Foreskin keratinocyte (primary cell): ENCODE results near the gene SIL1.

GRCh38 chr5:139131935-139132559 is 66.1 kb downstream of the SIL1 start:
- RAMPAGE, total RNA, result no peak

DNA sequence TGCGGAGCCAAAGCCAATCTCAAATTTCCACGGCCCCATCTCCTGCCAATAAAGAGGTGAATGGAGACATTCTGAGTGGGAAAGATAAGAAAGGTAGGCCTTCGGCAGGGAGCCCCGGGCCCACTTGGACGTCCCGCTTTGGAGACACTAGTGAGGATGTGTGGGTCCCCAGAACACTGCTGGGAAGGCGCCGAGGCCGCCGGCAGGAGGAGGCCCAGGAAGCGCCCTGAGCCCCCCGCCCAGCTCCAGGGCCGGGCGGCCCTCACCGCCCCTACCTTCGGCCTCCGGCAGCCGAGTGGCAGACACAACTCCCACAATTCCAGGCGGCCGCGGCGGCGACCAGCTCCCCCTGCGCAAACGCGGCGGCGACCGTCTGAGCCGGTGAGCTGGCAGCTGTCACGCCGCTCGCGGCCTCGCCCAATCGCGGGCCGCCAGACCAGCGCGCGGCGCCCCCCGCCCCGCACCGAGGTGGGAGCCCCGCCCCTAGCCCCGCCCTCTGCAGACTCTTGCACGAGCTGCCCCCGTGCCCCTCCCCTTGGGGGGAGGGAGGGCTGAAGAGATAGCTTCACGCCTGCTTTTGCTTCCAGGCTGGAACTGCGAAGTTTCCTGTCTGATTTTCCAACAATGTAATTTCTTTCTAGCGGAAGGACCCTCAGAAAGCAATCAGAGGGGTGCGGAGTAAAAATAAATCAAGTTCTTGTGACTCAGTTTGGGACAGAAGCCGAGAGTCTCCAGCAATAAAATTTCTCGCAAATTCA is at the start of gene SIL1:
TSS of gene SIL1 (minus strand) at position 375 of the 758 bp plus-strand sequence.
- RAMPAGE, total RNA, result start-site peak on the minus strand centred at position 339 of the sequence, 83 bp wide, 253 and 453 reads in 2 replicates

DNA sequence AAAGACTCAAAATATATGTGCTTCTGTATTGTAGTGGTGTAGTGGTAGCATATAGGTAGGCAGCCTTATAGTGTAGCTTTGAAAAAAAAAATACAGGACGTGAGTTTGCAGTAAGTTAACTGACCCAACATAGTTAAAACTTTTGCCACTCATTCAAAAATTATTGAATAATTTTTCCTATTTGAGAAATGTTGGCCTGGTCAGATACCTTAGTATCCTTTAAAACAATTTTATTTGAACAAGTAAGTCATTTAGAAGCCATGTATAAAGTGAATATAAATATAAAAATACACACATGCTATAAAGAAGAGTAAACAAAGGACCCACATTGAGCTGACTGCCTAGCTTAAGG is 18.5 kb upstream of the PAIP2 start:
- RAMPAGE, total RNA, result no peak

DNA sequence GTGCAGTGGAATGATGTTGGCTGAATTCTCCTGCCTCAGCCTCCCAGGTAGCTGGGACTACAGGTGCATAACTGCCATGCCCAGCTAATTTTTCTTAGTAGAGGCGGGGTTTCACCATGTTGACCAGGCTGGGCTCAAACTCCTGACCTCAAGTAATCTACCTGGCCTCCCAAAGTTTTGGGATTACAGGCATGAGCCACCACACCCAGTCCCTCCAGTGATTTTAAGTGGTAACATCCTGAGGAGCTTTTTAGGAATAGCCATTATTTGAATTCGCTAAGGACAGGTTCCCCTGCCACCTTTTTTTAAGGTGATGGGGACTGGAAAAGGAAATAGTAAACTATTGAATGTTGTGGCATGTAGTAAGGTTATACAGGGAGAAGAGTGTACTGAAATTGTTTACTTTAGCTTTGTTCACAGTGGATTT is 9.7 kb upstream of the PAIP2 start:
- RAMPAGE, total RNA, result no peak

GRCh38 chr5:139357222-139357860 is 15.7 kb downstream of the PAIP2 start:
- RAMPAGE, total RNA, result no peak

- RAMPAGE, total RNA, result no peak
These were observed 813 bp downstream of the ECSCR start for GRCh38 chr5:139461692-139462168.

DNA sequence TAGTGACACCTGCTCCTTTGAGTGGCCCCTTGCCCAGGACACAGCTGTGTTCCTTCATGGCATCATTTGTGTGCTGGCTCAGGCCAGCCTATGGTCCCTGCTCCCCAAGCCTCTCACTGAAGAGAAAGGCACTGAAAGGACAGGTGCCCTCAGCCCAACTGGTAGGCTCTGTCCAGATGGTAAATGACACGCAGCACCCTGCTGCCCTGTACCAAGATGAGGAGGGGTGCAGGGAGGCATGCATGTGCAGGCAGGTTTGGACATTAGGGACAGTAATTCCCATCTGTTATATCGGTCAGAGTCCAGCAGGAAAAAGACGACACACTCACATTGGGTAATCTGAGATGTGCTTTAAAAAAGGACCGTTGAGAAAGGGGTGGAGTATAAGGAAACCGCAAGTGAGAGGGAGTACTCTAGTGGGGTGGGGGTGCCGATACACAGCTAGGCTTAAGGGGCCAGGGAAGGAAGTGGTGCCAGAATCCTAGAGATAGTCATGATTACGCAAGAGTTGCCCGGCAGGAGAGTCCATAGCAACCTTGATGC is 4.5 kb downstream of the SMIM33 start:
- RAMPAGE, total RNA, result no peak

DNA sequence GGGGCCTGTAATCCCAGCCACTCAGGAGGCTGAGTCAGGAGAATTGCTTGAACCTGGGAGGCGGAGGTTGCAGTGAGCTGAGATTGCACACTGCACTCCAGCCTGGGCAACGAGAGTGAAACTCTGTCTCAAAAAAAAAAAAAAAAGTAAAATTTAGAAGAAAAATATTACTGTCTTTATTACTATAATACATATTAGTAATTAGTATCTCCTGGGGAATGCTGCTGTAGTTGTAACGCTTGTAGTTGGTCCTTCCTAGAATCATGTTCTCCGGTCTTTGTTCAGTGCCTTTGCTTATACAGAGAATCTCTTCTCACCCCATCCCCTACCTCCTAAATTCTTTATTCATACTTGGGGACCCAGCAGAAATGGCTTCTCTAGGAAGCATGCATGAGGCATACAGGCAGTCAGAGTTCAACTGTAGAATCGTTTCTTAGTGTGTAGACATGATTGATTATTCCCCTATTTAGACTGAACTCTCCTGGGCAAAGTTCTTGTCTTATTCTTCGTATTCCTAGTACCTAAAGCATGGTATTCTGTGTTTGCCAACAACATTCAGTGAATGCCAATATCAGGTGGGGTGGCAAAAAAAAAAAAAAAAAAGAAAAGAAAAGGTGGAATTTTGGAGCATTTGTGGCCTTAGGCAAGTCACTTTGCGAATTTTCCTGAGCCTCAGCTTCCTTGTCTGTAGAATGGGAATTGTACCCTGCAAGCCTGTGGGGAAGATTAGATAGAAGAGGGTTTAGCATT is 13.2 kb downstream of the UBE2D2 start:
- RAMPAGE, total RNA, result no peak

DNA sequence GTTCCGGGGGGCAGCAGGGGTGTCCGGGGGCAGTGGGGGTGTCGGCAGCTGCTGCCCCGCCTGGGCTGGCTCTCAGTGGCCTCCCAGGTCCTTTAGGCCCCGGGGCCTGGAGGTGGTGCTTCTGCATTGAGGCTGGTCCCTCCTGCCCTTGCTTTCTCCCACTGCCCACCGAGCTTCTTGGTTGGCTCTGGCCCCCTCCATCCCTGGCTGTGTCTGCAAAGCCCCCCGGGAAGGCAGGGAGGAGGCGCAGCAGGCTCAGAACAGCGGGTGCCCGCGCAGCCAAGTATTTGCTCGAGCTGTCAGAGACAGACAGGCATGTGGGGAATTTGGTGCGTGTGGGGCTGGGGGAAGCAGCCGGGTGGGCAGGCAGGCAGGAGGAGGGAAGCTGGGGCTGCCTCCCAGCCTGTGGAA is 11.5 kb downstream of the CXXC5 start:
- RAMPAGE, total RNA, result no peak

GRCh38 chr5:139666550-139667618 is 18.7 kb downstream of the CXXC5 start:
- RAMPAGE, total RNA, result no peak

DNA sequence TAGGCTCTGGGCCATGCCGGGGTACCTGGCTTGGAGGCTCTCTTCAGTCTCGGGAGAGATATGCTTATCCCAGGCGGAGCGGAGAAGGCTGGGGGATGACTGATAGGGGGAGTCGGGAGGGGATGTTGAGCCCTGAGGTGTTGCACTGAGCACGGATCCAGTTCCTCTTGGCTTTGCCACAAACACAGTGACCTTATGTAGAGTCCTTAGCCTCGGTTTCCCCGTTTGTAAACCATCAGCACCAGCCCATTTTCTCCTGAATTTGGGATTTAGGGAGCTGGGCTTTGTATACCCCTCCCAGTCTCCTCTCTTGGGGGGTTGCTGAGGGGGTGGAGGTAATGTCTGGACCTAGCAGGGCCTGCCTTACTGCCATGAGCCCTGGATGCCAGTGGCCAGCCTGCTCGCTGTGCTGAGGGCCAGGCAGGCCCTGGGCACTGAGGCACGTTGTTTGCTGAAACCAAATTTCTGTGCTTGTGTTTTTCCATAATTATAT is 20.6 kb downstream of the CXXC5 start:
- RAMPAGE, total RNA, result no peak

DNA sequence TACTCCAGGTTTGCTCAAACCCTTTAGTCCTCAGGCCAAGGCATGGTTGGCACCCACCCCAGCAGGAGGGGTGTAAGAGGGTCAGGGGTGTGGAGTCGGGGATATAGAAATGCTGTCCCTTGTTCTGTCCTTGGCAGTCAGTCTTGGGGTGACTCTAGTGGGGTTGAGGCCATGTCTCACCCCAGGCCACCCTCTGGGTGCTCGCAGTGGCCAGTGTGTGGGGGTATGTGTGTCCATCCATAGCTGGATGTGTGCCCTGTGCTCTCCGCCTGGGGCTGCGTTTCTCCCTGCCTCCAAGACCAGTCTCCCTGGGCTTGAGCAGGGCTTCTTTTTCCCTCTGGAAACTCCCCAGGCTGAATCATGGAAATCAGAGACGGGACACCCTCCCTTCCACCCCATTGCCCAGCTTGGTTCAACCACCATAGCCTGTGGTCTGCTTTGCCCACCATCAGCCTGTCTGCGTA is 25.8 kb downstream of the CXXC5 start:
- RAMPAGE, total RNA, result no peak

DNA sequence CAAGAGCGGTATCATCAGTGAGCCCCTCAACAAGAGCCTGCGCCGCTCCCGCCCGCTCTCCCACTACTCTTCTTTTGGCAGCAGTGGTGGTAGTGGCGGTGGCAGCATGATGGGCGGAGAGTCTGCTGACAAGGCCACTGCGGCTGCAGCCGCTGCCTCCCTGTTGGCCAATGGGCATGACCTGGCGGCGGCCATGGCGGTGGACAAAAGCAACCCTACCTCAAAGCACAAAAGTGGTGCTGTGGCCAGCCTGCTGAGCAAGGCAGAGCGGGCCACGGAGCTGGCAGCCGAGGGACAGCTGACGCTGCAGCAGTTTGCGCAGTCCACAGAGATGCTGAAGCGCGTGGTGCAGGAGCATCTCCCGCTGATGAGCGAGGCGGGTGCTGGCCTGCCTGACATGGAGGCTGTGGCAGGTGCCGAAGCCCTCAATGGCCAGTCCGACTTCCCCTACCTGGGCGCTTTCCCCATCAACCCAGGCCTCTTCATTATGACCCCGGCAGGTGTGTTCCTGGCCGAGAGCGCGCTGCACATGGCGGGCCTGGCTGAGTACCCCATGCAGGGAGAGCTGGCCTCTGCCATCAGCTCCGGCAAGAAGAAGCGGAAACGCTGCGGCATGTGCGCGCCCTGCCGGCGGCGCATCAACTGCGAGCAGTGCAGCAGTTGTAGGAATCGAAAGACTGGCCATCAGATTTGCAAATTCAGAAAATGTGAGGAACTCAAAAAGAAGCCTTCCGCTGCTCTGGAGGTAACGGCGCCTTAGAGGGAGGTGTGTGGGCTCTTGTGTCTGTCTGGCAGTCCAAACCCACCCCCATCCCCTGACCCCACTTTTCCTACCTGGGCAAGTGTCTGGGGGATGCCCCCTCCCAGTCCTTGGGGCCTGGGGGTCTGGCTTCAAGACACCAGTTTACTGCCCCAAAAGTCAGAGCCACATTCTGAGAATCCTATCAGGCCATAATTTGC is 32.8 kb downstream of the CXXC5 start:
- RAMPAGE, total RNA, result no peak

DNA sequence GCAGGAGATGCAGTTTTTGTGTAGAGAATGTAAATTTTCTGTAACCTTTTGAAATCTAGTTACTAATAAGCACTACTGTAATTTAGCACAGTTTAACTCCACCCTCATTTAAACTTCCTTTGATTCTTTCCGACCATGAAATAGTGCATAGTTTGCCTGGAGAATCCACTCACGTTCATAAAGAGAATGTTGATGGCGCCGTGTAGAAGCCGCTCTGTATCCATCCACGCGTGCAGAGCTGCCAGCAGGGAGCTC is 35.0 kb downstream of the CXXC5 start:
- RAMPAGE, total RNA, result no peak

DNA sequence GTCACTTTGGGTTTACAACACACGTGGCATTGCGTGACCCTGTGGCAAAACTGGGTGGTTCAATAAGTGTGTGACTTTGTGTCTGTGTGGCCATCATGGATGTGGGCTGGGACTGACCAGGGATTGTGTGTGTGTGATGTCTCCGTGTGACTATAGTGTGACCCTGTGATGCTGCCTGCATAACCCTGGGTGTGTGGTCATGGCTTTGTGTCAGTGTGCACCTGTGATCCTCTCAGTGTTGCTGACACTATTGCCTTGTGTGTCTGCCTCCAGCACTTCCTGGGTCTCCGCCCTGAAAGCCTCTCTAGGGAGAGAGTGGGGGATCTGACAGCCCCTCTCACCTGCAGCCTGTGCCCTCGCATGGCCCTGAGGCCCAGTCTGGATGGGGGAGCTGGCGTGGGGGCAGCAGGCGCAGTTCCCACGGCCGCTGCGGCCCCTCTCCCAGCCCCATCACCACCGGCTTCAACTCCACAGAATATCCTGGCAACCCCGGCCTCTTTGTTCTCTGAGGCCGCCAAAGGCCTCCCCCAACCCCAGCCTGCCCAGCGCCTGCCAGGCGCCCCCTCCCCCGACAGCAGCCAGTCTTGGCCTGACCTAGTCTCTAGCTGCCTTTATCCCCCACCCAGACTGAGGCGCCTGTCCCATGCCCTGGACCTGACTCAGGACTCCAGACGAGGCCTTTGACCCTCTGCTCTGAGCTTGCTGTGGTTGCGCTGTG is 38.6 kb downstream of the CXXC5 start:
- RAMPAGE, total RNA, result no peak

- RAMPAGE, total RNA, result no peak
These were observed 70.5 kb upstream of the PSD2 start for GRCh38 chr5:139724901-139725618.

DNA sequence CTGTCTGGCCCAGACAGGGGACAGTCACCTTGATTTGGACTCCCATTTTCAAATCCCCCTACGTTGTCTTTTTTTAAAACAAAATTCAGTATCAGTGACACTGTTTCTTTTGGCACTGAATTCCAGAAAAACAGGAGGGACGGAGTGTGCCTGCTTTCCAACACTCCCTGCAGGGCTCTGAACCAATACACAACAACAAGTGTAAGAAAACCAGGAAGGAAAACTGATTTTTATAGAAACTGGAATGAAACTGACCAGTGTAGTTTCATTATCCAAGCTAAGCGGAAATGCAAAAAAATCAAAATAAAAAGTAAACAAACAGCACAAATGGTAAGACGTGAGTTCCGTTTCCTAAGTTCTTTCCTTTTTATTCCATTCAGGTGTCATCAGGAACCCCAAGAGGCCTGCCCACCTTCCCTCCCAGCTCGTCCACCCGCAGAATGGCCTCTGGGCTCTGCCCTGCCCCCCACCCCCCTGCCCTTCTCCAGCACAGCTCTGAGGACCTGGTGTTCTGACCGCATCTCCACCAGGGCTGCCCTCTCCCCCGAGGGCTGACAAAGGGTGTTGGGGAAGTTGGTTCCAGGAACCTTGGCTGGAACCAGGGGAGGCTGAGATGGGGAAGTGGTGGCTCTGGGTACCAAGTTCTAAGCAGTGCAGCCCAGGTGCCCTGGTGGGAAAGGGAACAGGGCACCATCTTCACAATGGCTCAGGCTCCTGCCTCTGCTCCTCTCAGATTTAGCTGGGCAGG is 73.6 kb downstream of the PSD2 start:
- RAMPAGE, total RNA, result no peak

- RAMPAGE, total RNA, result no peak
These were observed 1.4 kb downstream of the IGIP start for GRCh38 chr5:140126898-140127837.

GRCh38 chr5:140216309-140217061 is 41.5 kb downstream of the CYSTM1 start:
- RAMPAGE, total RNA, result no peak

DNA sequence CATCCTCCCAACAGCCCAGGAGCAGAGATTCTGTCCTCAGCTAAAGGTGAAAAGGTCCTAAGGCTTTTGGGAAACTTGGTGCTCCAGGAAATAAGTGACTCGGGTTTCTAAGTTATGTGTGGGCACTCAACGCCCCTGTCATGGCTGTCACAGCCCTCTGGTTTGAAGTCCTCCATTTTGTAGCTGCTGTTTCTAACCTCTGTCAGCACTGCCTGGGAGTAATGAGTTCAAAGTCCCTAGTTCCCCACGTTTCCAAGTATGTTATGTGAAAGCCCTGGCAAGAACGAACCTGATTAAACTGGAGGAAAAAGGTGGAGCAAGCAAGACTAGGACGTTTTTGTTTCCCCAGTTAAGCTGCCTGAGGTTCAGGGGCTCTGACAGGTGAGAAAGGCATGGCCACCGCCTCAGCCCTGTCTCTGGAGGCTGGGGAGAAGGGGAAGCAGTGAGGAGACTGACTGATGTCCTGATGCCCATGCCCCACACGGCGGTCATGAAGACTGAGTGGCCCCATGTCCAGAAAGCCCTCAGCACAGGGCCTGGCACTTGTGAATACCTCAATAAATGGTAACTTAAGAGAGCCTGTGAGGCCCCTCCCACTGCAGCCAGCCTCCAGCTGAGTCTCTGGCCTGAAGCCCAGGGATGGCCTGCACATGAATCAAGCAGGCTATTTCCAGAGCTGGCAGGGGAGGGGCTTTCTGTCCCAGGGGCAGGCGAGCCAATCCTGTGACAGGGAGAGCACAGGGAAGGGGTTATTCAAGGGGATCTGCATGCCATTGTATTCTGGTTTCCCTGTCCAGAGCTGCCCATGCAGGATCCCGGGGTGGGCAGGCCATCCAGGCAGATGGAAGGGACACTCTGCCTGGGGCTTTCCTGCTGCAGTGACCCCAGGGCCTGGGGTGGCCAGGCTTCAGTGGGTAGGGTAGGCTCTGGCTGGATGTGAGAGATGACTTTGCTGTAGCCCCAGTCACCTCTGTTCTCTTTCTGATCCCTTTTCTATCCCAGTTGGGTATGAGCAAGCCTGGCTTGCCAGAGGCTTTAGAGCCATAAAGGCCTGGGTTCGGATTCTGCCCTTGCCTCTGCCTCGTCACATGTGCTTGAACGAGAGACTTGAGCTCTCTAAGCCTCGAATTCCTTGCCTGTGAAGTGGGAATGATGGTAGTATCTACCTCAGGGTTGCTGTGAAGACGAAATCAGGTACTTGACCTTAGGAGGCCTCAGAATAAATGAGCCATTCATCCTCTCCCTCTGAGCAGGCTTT is 61.6 kb downstream of the PFDN1 start:
- RAMPAGE, total RNA, result no peak